Mammary microvascular endothelial cell (primary cell): ENCODE data around the gene DLG1.

GRCh38 chr3:196965598-196966383 is 2.8 kb downstream of the PIGZ start:
- RAMPAGE, long total RNA = no peak

- RAMPAGE, long total RNA = no peak
Observed at GRCh38 chr3:197022748-197023023, 6.9 kb downstream of the MELTF start.

DNA sequence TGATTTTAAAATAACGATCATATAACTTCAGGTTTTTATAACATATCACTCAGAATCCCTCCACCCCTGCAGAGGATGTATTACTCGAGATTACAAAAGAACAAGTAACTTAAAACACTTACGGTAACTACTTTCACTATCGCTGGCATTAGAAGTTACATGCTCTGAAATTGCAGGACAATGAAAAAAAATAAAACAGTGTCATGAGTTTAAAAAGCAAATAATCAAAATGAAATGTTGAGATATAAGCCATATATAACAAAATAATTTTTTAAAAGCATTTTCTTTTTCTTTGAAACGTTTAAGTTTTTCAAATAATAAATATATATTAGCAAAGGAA is 39.5 kb upstream of the MELTF start:
- RAMPAGE, long total RNA = no peak

DNA sequence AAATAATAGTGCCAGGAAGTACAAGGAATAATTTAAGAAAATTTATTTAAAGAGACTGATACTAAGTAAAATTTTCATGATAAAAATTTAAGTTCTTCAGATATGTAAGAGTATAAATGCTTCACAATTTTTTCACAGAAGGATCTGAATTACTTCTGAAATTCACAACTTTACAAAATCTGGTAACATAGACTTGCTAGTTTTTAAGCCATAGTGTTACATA is 123.2 kb downstream of the DLG1 start:
- RAMPAGE, long total RNA = no peak

DNA sequence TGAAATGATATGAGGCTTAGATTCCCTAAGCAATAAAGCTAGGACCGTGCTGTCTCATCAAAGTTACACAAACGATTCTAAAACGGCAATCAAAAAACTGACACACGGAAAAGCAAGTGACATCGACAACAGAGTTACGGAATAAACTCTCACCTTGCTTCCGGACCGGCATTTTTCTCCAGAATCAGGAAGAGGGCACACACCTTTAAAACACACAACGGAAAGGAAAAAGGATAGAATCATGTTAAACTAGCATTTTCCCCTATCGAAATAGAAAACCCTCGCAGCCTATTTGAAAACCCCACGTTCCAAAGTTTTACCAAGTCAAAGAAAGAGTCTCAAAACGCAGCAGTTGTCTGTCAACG is 1.4 kb downstream of the DLG1 start:
- RAMPAGE, long total RNA = no peak

GRCh38 chr3:197298391-197298908 is at the start of gene DLG1:
Gene DLG1, minus strand, starts transcription at chr3:197298612.
- RAMPAGE, long total RNA = start-site peak on the minus strand at chr3:197298567-197298590, 64 and 33 reads in 2 replicates

GRCh38 chr3:197468749-197469540 is 86.8 kb downstream of the BDH1 start:
- RAMPAGE, long total RNA = no peak

DNA sequence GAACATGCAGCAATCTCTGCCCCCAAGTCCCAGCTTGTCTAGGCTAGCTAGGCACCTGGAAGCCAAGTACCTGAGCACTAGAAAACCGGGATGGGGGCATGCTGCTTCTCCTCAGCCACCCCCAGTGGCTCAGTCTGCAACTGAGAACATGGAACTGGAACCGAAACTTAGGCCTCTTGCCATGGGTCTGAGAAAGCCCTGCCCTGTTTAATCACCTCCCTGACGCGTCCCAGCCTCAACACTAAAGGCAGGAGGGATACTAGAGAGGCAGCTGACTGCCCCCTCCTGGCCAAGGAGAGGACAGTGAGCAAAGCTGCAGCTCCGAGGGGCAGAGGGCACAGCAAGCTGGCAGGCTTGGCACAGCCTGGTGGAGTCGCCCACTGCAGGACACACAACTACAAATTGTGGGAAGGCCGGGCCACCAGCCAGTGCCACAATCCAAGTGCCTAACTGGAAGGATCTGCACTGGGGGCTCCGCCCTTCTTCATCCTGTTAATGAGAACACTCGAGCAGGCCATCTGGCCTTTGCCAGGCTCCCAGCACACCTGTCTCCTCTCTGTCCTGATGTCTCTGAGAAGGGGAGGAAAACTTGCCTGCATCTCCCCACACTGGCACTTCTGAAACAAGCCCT is 53.8 kb downstream of the BDH1 start:
- RAMPAGE, long total RNA = no peak

DNA sequence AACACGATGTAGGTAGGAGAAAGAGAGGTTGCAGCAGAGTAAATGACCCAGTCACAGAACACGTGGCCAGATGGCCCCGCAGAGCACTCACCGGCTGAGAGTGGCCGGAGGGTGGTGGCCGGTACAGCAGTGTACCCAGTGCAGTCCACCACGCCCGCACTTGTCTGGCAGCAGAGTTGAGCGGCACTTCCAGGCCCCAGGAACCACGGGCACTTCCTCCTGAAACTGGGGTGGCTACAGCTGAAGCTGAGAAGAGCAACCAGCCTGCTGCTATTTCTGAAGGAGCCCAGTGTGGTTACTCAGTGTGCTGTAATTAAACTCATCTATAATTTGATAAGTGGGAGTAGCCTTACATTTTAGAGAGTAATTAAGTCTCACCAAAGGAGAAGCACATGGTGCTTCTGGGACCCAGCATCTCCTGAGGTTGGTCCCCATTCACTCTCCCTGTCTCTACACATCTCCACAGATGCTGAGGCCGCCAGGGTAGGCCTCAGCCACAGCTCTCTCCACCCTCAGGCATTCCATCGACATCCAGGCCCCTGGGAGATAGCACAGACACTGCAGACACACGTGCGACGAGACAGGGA is 49.8 kb downstream of the BDH1 start:
- RAMPAGE, long total RNA = no peak

GRCh38 chr3:197511840-197512632 is 43.7 kb downstream of the BDH1 start:
- RAMPAGE, long total RNA = no peak

GRCh38 chr3:197604107-197604665 is 48.4 kb upstream of the BDH1 start:
- RAMPAGE, long total RNA = no peak

DNA sequence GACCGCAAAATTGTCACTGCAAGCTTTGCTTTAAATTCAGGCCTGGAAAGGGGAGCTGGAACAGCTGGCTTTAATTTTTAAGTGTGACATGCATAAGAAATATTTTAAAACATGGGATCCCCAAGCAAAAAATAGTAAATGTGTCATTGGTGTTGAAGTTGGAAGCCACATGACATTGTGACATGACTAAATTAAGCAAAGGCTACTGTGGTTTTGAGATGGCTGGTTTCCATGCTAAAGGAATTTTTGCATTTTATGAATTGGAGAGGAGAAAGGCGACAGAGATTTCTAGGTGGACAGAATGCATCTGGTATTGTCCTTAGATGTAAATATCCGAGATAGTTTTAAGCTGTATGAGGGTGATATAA is 1.0 kb upstream of the FYTTD1 start:
- RAMPAGE, long total RNA = no peak

- RAMPAGE, long total RNA = no peak
Observed at GRCh38 chr3:197809124-197809894, 18.3 kb downstream of the LRCH3 start.

- RAMPAGE, long total RNA = no peak
Observed at GRCh38 chr3:197855509-197856243, 64.6 kb downstream of the LRCH3 start.

DNA sequence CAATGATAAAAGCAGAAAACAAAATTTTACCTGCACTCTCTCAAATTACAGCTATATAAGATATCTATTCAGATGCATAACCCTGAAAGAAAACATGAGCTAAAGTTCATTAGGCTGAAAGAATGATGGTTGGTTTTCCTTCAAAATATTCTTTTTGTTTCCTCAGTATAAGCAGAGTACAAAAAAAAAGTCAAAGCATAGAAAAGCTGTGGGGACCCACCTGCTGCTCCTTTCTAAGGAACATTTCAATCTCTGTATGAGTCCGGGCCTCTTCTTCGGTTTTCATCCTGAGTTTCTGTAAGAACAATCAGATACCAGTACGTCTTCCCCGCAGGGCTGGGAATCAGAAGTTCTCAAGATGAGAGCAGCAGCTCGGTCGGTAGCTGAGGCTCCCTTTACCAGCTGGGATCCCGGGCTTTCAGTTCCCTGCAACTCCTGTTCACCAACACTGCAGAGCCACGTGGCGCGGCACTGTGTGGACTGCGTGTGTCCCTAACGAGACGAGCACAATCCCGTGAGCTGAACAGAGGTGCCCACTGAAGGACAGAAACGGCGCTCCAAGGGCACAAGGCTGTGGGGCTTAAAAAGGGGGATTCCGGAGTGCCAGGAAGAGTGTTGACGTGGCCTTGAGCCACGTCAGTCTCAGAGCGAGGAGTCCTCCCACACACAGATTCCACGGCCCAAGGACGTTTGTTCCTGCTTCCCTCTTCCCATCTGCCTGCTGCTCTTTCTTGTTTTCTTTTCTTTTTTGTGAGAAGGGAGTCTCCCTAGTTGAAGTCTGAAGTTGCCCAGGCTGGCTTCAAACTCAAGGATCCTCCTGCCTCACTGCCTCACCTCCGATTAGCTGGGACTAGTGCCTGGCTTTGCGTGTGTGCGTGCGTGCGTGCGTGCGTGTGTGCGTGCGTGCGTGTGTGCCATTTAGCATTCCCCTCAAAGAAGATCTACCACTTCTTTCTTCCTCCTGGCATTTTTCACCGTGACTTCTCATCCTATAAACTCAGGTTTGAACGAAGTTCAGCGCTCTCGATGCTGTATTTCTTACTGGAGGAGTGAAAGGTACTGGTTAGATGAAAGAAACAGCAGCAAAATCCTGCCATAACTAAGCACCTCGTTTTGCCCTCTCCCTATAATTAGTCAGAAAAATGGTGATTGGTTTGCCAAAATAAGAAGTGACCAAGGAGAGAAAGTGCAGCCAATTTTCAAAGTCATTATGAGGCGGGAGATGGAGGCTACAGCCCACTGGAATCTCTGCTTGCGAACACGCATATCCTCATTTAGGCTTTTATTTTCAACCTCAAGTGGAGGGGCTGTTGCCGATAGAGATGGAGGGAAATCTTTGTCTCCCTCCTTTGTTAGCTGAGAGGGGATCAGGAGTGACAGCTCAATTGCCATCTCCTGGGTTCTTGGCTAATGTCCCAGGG is 37.0 kb upstream of the RPL35A start:
- RAMPAGE, long total RNA = no peak

DNA sequence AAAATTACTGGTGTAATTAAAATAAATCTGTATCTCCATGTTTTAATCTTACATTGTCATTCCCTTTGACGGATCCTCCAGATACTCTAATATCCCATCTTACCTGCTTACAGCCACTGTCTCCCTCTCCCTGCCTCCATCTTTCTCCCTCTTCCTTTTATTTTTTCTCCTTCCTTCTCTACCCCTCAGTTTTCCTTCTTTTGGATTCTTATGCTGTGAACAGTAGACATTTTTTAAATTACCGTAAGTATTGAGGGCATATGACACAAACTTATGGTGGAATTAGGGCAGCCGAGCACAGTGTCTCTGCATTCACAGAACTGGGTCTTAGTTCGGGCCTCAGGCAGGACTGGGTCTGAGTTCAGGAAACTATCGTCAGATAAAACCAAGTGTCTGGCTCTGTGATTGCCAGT is 146.1 kb downstream of the LMLN start:
- RAMPAGE, long total RNA = no peak